Frontal cortex (tissue), 2 donors: ENCODE data around the genes ARHGEF1, GRIK5 and CIC.

DNA sequence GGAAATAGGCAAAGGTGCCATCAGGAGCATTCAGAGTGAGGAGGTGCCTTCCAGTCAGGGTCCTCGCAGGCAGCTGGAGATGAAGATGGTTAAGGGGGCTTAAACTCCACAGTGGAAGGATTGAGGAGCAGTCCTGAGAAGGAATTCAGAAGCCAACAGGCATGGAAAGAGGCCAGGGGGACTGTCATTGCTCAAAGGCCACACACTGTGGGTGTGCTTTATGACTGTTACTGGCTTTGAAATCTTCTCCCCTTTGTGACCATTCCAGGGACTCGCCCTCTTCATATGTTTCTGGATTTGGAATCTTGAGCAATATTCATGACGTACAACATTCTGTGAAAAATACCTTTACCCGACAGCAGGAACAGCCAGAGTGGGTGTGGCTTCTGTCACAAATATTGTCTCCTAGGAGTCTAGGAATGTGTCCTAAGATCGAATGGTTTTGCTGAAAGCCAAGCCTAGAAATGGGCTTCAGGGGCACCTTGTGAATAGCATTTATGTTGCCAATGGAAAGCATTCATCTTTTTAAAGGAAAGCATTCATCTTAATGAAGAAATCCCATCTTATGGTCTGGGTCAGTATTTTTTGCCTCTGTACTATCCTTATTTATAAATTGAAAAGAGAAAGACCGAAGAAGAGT lies 16.5 kb downstream of the CEACAM7 start:
- RAMPAGE, long total RNA: no peak

DNA sequence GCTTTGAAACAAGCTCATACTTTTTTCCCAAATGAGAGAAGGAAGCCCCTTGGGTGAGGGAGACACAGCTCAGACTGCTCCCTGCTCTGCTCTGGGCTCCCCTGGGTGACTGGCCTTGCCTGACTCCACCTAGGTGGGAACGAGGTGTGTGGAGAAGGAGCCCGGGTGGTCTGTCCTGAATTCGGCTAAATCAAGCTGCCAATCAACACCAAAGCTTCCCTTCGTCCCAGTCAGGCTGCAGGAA lies 7.8 kb downstream of the CEACAM5 start:
- RAMPAGE, long total RNA: no peak

- RAMPAGE, long total RNA: no peak
These were observed 20.1 kb downstream of the CEACAM6 start for GRCh38 chr19:41775306-41775877.

DNA sequence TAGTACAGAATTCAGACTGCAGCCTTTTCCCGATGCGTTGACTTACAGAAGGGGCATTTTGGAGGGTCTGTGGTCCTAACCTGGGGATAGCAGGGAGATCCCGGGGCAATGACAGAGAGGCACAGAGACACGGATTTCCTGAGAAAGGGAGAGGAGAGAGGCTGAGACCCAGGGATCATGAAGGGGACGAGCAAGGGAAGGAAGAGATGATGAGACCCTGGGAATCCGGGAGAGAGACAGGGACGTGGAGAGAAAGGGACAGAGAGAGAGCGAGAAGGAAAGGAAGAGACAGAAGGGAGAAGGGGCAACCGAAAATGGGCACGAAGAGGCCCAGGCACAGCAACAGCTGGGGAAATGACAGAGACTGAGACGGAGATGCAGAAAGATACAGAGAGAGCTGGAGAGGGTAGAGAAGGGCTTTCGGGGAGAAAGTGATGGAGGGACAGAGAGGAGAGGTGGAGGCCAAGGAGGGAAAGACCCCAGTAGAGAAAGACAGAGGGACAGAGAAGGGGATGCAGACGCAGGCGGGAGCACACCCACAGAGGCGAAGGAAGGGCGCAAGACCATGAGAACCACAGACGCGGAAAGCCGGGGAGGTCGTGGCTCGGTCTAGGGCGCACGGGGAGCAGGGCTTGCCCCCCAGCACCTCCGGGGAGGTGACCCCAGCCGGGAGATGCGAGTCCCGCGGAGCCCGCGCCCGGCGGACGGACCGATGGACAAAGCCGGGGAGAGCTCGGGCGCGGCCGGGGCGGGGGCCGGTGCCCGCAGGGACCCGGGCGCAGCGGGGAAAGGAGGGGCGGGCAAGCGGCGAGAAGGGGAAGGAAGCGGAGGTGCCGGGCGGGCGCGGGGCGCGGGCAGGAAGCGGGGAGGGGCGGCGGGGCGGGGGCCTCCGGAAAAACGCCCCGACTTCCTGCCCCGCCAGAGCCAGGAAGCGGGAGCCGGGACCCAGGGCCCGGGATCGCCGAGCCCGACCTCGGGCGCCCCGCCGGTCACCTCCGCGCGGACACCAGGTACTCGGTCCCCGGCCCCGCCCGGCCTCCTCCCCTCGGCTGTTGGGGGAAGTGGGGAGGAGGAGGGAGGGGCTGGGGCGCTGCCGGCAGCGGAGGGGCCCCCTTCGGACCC lies at the start of gene ARHGEF1:
TSS of gene ARHGEF1 (plus strand) at position 905 of the 1,122 bp plus-strand sequence.
- RAMPAGE, long total RNA: no peak

DNA sequence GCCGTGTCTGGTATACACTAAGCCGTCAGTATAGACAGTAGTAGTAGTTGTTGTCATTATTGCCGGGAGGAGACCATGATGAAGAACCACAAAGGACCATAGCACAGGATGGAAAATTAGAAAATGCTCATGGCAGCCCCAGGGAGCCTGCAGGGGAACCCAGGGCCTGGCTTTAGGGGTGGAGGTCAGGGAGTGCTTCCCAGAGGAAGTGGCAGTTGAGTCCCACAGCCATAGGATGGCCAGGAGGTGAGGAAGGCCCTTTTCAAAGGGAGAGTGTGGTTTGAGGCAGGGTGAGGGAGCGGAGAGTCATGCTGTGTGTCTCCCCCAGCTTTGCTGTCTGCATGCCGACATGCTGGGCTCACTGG lies 8.7 kb downstream of the ARHGEF1 start:
- RAMPAGE, long total RNA: no peak

- RAMPAGE, long total RNA: no peak
These were observed 7.0 kb downstream of the ERFL start for GRCh38 chr19:41921162-41921723.

GRCh38 chr19:41928690-41929630 lies 711 bp upstream of the ERFL start:
- RAMPAGE, long total RNA: no peak

GRCh38 chr19:41939843-41941073 lies 12.0 kb upstream of the ERFL start:
- RAMPAGE, long total RNA: no peak

DNA sequence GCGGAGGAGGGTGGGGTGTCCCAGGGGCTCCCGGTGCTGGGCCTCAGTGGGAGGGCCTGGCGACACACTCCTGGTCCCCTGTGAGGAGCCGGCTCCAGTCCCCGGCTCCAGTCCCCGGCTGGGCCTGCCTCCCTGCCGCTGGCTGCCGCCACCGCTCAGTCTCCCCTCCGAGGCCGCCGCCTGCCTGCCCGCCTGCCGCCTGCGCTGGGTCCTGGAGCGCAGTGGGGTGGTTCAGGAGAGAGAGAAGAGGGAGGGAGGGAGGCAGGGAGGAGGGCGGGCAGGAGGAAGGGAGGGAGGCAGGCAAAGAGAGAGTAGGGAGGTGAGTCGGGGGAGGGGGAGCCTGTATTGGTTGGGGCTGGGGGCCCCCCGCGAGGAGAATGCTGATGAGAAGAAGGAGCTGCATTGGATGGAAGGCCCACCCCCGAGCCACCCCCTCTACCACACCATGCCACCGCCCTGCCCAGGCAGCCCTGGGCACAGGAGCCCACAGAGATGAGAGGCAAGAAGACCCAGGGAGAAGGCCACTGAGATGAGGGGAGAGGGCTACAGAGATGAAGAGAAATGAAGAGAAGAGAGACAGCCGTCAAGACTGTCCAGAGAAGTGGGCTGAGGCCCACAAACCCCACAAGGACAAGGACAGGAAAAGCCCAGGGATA lies at the start of gene GRIK5:
TSS of gene GRIK5 (minus strand) at position 223 of the 656 bp plus-strand sequence.
- RAMPAGE, long total RNA: no peak

GRCh38 chr19:42083415-42083948 lies 7.5 kb downstream of the ZNF574 start:
- RAMPAGE, long total RNA: no peak

DNA sequence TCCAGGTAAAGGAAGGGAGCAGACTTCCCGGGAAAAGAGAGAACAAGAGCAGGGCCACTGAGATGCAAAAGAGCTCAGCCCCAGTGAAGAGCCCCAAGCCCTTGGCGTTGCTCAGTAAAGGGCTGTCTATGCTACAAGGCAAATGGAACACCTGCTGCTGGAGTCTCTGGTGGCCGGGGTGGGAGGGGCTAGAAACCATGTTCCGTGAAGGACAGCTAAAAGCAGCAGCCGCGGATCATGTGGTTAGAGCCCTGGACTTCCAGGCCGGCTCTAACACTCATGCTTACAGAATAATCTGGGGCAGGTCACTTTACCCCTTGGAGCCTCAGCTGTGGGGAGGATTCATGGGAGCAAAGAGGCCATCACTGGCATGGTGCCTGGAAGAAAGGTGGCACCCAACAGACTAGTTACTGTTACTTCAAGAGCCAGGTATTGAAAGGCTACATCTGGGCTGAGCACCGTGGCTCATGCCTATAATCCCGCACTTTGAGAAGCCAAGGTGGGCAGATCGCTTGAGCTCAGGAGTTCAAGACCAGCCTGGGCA lies 17.8 kb downstream of the POU2F2 start:
- RAMPAGE, long total RNA: no peak

- RAMPAGE, long total RNA: no peak
These were observed 25.6 kb downstream of the DEDD2 start for GRCh38 chr19:42191561-42192553.

GRCh38 chr19:42209518-42209963 lies 7.9 kb downstream of the DEDD2 start:
- RAMPAGE, long total RNA: no peak

- RAMPAGE, long total RNA: no peak
These were observed 10.6 kb downstream of the GSK3A start for GRCh38 chr19:42231687-42232401.

- RAMPAGE, long total RNA: no peak
These were observed 2.6 kb downstream of the GSK3A start for GRCh38 chr19:42239743-42240283.

DNA sequence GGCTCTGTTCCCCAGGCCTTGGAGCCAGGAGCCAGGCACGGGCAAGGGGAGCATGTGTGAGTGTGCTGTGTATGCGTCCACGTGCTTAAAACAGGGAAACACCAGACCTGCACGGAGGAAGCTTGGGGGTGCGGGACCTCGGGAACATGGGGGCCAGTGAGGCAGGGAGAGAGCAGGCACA lies 2.3 kb downstream of the ERF start:
- RAMPAGE, long total RNA: no peak

- RAMPAGE, long total RNA: no peak
These were observed at the start of gene CIC for GRCh38 chr19:42268393-42269372. Gene CIC, plus strand, starts transcription at chr19:42269252.

DNA sequence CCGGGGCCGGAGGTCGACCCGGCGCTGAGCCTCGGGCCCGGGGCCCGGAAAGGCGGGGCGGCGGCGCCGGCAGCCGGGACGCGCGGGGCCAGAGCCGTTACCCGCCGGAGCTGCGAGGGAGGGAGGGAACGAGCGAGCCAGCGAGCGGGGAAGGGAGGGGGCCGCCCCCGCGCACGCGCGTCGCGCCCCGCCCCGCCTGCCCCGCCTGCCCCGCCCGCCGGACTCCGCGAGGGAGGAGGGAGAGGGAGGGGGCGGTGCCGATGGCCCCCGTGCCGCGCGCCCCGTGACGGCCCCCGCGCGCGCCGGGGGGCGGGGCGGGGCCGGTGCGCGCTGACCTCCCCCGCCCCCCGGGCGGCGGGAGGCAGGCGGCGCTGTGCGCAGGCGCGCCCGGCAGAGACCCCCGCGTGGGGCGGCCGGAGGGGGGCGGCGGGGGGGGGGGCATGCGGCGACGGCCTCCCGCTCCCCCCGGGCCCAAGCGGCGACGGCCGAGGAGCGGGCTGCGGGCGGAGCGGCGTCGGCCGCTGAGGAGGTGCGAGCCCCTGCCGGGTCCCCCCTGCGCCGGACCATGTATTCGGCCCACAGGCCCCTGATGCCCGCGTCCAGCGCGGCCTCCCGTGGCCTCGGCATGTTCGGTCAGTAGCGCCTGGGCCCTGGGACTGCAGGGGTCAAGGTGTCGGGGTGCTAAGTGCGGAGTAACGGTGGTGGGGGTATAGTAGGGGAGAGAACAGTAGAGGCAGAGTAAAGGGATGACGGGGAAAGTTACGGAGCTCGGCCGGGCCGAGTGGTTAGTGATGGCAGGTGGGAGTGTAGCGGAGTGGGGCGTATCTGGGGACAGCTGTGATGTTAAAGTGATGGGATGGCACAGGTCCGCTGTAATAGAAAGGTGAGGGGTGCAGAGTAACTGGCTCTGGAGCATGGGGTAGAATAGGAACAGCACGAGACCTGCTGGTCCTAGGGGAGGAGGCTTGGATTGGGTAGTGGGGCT lies 15.4 kb downstream of the CIC start:
- RAMPAGE, long total RNA: no peak

DNA sequence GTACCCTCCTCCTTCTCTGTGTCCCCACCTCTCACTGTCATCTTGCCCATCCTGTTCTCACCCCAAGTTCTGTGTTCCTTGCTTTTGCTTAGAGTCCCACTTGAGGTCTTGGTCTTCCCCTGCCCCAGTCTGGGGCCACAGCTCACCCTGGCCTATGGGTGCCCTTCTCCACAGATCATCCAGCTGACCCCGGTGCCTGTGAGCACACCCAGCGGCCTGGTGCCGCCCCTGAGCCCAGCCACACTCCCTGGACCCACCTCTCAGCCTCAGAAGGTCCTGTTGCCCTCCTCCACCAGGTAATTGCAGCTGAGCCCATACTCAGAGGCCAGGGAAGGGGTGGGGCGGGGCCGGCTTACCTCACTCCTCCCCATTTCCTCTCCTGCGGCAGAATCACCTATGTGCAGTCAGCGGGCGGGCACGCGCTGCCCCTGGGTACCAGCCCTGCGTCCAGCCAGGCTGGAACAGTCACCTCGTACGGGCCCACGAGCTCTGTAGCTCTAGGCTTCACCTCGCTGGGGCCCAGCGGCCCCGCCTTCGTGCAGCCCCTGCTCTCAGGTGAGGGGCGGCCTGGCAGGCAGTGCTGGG lies 9.9 kb upstream of the PRR19 start:
- RAMPAGE, long total RNA: no peak

GRCh38 chr19:42326016-42326643 lies 695 bp downstream of the MEGF8 start:
- RAMPAGE, long total RNA: no peak